Paraaortic lymph node (tissue), 1 donor: ENCODE measurements around the gene SOX10.

GRCh38 chr22:37806063-37806800, 1.2 kb downstream of the H1-0 start:
- PRO-cap: no peak

GRCh38 chr22:37869936-37870436, 20.8 kb downstream of the EIF3L start:
- PRO-cap: no peak

- PRO-cap: no peak
Measured at GRCh38 chr22:37875646-37876173, 26.5 kb downstream of the EIF3L start.

GRCh38 chr22:37933005-37933246, 20.5 kb downstream of the C22orf23 start:
- PRO-cap: no peak

DNA sequence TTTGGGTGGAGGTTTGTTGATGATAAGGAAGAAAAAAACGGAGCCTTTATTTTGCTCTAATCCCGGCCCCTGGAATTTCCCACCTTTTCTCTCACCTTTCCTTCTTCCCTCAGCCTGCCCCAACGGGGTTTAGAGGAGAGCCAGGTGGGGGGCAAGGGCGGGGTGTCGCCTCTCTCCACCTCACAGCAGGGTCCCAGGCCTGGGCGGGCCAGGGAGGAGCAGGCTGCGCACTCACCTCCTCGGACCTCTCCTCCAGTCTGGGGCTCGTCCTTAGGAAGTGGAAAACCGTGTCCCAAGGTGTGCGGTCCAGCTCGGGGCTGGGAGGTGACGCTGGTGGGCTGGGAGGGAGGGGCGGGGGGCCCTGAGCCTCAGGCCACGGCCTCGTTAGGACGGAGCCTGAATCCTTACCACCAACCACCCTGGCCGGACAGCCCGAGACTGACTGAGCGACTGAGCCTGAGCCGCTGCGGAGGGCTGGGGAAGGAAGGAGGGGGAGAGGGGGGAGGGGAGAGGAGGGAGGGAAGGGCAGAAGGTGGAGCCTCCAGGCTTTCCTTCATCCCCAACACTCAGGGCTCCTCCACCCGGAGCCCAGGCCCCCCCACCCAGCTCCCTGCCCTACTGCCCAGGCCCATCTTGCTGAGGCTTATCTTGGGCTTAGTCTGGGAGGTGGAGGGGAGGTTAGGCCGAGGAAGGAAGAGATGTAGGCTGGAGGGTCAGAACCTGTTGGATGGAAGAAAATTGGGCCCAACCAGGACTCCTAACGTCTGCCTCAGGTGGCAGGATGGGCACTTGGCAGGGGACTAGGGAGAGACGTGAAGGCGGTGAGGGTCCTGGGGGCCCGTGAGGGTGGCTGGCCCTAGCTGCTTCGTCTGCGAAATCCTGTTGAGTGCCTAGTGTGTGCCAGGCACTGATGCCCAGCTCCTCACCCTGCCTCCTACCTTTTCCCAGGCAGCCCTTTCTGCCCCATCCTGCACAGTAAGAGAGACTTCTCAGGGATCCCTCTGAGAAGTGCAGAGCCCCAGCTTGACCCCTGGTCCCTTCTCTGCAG, at the start of gene SOX10:
Gene SOX10, minus strand, starts transcription at position 452 of the 1,048 bp plus-strand sequence.
- PRO-cap: no peak

GRCh38 chr22:37998463-37999185, 14.3 kb upstream of the SOX10 start:
- PRO-cap: no peak

DNA sequence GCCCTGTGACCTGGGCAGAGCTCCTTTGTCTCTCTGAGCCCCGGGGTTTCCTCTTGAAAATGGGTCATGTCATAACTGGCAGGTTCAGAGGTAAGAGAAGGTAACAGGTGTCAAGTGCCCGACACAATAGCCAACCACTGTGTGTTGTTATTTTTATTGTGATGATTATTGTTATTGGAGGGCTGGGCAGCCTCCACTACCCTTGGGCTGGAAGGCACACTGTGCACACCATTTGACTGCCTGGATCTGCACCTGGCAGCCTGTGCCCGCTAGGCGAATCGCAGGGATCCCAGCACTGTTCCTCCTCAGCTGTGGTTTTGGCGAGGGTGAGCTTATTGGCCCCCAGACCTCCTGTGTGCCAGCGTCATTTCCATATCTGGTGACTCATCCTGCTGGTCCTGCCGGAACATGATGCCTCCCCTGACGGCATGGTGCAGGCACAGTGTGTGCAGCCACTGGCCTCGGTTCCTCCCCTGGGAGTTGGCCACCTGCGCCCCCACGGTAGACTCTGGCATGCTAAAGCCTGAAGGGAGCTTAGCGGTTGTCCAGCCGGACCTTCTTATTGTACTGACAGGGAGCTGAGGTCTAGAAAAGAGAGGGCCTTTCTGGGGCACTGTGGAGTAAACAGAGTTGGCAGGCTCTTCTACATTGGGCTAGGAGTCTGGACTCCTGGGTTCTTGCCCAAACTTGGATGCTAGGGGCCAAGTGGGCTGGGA, 15.5 kb upstream of the SOX10 start:
- PRO-cap: no peak

- PRO-cap: no peak
Measured at GRCh38 chr22:38040971-38041276, 16.3 kb upstream of the PICK1 start.

DNA sequence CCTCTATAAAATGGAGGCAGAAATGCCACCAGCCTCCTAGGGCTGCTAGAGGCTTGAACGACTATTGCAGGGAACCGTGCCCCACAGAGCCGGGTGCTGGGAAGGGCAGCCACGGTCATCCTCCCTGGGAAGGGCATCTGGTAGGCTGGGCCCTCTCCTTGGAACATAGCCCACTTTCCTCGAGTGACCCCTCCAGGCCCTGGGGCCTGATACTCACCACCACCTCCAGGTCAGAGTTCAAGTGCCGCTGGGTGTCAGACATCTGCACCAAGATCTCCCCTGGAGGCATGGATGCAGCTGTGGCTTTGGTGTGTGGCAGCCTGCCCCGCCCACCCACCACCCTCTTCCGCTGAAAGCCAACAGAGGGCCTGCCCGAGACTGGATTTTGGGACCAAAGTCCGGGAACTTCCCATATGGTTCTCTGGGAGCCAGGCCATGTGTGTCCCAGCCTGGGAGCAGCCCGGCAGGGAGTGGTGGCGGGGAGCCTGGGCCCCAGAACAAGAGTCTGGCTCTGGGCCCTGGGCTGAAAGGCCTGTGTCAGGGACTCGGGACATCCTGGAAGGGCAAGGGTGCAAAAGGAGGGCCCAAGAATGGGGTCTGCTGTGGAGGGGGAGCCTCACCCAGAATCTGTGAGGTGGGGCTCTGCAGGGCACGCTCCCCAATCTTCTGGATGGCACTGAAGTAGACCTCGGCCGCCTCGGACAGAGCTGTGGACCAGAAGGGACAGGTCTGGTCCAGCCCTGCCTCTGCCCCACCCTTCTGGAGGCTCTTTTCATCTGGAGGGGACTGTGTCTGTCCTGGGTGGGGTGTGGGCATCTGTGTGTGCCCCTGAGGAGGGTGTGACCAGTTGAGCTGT, 2.6 kb downstream of the BAIAP2L2 start:
- PRO-cap: no peak

GRCh38 chr22:38110907-38111272, 406 bp upstream of the BAIAP2L2 start:
- PRO-cap: no peak

DNA sequence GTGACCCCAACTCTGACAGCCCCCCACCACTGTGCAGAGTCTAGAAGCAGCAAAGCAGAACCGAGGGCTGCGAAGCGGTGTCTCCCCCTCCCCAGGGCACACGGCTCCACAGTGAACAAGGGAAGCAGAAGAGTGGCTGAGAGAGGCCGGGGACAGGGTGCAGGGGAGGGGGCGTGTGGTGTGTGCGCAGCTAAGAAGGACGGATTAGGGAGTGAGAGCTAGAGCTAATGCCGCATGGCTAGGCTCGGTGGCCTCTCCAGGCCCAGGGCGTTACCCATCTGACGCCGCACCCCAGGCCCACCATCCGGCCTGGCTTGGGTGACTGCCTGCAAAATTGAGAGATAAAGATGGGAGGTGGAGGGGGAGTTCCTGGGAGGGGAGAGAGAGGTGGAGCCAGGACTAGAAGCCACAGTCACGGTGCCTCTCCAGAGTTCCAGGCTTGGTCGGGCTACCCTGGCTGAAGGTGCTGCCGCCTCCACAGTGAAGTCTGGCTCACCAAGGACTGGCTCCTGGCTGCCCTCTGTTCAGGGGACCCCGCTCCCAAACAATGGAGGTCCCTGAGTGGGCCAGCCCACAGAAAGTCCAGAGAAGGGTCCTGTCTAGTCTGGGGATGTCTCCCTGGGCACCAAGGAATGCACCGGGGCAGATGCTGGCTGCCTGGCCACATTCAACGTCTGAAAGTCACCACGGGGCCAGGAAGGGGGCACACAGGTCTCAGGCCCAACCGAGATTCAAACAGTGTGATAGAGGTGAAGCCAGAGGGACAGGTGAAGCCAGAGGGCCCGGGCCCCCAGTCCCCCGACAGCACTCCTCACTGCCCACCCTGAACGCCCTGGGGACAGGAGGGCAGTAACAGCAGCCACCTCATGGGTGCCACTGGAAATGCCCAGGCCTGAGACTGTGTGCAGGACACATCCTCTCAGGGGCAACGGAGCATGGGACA, 16.9 kb upstream of the BAIAP2L2 start:
- PRO-cap: no peak

GRCh38 chr22:38202986-38203935, 1.5 kb downstream of the MAFF start:
- PRO-cap: bidirectional peak, plus-strand start at chr22:38203228, minus-strand start at chr22:38202927; bidirectional peak, plus-strand start at chr22:38203366, minus-strand start at chr22:38203258

DNA sequence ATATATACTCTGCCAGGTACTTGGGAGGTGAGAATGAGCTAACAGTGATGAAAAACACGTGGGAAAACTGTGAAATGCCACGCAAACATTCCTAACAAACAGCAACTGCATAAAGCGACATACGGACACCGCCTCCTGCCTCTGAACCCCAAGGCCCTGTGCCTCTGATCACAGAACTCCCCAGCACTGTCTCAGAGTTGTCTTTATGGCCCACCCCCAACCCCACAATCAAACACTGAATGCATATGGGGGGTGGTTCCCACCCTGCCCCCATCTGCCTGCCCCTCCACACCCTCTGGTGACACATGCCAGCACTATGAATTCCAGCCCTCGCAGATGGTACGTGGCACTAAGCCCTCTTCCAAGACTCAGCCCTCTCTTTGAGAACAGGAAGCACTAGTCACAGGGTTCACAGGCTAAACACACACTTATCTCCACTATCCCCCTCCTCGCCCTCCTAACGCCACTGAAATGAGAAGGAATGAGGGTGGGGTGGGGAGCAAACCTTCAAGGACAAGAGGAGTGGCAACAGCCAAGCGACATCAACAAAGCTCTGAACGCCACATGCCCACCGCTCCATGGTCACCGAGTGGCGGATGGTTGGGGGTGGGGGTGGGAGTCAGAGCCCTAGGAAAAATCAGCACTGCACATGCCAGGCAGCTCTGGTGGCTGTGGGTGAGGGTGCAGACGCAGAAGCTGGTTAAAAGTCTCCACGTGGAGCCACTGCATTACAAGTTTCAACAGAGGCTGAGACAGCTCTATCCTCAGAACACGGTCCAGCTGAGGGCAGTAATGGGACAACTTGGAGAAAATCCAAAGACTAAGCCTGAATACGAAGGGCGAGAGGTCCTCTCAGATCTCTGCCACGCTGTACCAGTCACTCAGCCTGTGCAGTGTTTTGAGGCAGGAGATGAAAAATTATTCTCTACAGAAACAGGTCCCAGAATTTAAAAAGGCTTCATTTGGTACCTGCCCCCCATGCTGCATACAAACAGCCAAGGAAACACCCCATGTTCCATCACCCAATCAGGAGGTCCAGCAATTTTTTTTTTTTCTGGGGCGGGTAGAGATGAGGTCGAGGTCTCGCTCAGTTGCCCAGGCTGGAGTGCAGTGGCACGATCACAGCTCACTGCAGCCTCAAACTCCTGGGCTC, 33.5 kb downstream of the TMEM184B start:
- PRO-cap: no peak

GRCh38 chr22:38261997-38262529, 10.7 kb downstream of the TMEM184B start:
- PRO-cap: unidirectional peak, minus-strand start at chr22:38262220

DNA sequence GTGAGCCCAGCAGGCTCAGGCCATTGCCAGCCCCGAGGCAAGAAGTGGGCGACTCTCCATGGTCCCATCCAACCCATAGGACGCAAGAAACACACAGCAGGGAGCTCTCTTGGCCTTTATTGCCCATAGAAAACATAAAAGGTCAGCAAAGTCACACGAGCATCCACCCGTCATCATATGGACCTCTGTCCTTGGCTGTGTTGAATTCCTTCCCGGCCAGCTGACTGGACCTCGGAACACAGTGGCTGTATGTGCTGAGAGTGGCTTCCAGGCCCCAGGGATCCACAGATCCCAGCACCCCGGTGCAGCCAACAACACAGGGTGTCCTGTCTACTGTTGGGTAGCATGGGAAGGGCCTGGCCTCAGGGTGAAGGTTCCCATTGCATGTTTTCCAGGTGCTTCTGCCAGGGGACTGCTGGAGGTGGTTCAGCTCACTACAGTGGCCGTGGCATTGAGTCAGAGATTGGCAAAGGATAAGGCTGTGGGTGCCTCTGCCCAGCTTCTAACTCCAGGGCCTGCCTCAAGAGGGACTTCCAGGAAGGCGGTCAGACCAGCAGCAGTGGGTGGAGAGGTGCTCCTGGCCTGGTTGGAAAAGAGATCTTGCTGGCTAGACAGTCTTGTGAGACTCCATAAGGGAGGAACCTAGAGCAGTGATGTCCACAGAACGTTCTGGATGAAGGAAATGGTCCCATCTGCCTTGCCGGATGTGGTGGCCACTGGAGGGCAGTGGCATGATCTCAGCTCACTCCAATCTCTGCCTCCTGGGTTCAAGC, 20.9 kb downstream of the CSNK1E start:
- PRO-cap: no peak

GRCh38 chr22:38399181-38399520, 55.8 kb downstream of the KCNJ4 start:
- PRO-cap: no peak

- PRO-cap: no peak
Measured at GRCh38 chr22:38431601-38432030, 23.4 kb downstream of the KCNJ4 start.

DNA sequence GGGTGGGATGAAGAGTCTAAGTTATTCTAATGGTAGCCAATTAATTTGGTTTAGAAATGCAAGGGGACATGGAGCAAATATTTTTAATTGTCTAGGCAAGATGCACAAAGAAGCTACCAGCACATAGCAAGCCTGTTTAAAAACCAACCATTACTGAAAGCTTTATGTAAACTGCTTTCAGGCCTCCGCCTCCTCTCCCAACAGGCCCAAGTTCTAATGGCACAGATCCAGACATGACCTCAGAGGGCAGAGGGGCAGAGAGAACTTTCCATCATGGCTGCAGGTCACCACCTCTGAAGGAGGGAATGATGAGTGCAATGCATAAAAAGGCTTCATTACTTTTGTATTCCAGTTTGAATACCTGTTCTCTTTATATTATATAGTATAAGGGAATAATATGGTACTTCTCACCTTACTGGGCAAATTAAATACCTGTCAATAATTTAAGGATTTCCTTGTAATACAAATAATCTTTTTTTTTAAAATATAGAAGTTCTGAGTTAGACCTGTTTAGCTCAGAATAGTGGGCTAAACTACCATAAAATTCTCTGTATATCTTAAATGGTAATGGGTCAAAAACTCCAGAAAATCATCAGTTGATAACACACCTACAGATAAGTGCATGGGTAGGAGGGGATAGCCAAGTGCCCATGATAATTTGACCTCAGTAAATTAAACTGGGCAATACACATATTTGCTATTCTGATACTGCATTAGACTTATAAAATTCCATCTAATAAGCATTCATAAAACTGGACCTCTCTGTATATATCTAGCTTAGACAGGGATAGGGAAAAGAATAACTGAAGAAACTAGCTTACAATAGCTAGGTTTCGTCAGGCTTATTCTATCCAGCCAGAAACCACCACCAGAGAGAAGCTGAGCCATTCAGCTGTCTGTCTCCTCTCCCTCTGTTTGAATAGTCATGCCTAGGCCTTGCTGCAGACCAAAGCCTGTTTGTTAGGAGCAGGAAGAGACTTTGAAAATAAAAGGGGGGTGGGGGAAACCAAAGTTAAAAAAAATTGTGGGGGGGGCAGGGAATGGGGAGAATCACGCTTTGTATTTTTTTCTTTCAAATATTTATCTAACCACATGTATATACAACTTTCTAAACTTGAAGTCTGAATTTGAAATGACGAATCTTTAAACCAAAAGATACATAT, 14.9 kb downstream of the DDX17 start:
- PRO-cap: no peak

GRCh38 chr22:38506737-38507150, 633 bp upstream of the DDX17 start:
- PRO-cap: unidirectional peak, minus-strand start at chr22:38506882

DNA sequence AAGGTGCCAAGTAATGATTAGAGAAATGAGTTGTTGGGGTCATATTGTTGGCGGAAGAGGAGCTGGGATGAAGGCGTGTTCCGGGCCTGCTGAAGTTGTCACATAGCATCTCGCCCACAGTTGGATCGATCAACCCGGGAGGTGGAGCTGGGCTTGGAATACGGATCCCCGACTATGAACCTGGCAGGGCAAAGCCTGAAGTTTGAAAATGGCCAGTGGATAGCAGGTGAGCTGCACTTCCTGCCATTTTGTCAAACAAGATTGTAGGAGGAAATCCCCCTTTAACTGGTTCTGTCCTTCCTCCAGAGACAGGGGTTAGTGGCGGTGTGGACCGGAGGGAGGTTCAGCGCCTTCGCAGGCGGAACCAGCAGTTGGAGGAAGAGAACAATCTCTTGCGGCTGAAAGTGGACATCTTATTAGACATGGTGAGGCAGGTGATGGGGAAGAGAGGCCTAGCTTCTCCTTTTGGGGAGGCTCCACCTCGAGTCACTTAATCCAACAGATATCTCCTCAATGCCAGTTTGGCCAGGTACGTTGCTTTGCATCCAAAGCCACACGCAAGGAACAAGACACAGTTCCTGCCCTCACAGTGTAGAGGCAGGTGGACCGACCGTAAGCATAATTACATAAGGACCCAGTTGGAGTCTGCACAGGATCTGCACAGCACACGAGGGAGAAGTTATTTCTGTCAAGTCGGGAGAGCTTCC, 10.8 kb upstream of the TOMM22 start:
- PRO-cap: no peak